AG04450 (cell line): ENCODE results near the genes SWI5, GLE1 and SPTAN1.

DNA sequence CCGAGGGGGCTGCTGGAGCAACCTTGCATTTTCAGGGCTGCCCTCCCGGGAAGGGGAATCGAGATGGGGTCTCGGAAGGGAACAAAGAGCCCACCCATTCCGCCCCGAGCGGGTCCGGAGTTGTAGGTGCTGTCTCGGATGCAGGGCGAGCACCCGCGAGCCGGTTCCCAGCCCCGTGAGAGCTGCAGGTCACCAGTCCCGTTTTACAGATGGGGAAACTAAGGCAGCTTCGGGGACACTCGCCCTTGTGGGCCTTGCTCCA, 358 bp downstream of the BBLN start:
- CAGE, long polyA plus RNA = no peak
- RRBS = 4% methylated on average over 12 of the region's 17 CpGs

DNA sequence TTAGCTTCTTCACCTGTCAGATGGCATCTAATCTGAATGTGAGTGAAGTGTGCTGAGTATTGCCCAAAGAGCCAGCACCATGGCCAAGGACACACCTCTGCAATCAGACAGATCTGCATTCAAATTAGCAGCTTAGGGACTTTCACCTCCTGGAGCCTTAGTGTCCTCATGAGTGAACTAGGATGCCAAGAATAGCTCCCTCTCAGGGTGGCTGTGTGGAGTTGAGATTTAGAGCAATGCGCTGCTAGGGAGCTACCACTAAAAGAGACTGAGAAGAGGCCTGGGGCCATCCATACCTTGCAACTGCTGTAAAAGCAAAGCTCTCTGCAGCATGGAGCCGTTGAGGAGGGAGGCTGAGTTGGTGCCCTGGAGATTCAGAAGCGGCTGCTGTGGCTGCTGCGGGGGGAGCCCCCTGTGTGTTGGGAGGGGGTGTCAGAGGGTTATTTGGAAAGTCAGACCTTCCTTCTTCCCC, 1.3 kb downstream of the CIZ1 start:
- CAGE, long polyA plus RNA = no peak
- RRBS = no CpG with 5 or more reads among the region's 4 CpGs

- CAGE, long polyA plus RNA = start-site peak on the plus strand at chr9:128276267-128276293, 62 and 101 reads in 2 replicates
- RRBS = 2% methylated on average over 13 of the region's 25 CpGs
Measured at GRCh38 chr9:128276108-128276391, at the start of gene SWI5. SWI5 (plus strand) TSS chr9:128276276.

- CAGE, long polyA plus RNA = no peak
- RRBS = no CpG with 5 or more reads among the region's 20 CpGs
Measured at GRCh38 chr9:128279117-128279965, 3.3 kb downstream of the SWI5 start.

- CAGE, long polyA plus RNA = no peak
- RRBS = no CpG with 5 or more reads among the region's 17 CpGs
Measured at GRCh38 chr9:128408796-128409296, 11.8 kb upstream of the CERCAM start.

- CAGE, long polyA plus RNA = no peak
- RRBS = no CpG with 5 or more reads among the region's 23 CpGs
Measured at GRCh38 chr9:128428559-128429513, 8.2 kb downstream of the CERCAM start.

DNA sequence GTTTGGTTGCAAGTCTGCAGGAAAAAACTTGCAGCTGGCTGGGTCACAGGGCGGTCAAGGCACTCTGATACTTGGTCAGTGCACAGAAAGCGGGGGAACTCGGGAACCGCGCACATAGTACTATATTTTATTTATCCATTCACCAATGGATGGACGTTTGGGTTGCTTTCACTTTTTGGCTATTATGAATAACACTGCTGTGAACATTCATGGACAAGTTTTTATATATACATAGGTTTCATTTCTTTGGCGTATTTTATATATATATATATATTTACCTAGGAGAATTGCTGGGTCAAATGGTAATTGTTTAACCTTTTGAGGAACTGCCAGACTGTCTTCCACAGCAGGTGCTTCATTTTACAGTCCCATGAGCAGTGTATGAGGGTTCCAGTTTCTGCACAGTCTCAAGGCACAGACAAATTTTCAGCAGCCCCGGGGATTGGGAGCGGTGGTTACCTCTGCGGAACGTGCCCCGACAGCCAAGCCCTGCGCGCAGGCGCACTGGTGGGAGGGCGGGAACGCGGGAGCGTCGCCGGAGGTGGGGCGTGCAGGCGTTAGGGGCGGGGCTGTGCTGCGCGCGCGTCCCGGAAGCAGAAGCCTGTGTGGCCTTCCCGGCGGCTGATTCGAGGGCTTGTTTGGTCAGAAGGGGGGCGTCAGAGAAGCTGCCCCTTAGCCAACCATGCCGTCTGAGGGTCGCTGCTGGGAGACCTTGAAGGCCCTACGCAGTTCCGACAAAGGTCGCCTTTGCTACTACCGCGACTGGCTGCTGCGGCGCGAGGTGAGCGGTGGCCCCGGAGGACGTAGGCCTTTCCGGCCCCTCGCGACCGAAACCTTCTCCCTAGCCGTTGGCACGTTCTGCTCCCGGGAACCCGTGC, at the start of gene GLE1:
TSS of gene GLE1 (plus strand) at position 596 of the 878 bp plus-strand sequence.
- CAGE, long polyA plus RNA = no peak
- RRBS = 2% methylated on average over 25 of the region's 54 CpGs

DNA sequence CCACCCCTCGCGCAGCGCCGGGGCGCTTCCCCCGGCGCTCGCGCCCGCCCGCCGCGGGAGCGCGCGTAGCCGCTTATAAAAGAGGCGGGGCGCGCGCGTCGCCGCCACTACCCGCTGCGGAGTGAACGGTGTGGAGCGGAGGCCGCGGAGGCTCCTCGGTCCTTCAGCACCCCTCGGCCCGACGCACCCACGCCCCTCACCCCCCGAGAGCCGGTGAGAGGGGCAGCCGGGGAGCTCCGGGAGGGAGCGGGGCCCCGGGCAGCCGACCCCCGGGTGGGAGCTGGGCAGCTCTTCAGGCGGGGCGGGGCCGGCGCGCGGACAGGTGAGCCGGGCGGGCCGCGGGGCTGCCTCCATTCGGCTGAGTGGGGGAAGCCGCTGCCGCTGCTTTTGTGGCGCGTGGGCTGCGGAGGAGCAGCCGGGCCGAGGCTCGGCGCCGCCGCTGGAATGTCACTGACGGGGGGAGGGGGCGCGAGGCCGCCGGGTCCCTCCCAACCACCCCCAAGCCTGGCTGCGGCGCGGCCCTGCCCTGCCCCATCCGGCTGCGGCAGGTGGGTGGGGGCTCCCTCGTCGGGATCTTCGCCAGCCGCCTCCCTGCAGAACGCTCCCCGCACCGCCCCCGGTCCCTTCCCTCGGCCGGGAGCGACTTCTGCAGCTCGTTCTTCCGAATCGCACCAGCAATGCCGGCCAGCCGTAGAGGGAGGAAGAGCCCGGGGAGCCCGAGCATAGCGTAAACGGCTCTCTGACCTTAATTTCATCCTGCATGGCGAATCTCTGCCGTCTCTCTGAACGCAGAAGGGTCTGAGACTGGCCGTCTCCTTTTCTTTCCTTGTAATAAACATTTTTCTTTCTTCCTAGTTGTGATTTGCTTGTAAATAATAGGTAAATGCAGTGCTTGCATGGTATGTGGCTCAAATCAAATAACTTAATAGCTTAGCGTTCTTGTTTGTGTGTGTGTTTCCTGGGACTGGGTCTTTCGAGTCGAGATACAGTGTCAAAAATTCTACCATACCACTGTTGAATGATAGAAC, at the start of gene SPTAN1:
TSS of gene SPTAN1 (plus strand) at position 104 of the 1,028 bp plus-strand sequence.
- CAGE, long polyA plus RNA = start-site peak on the plus strand centred at position 105 of the sequence, 5 bp wide, 4,261 and 2,804 reads in 2 replicates
- RRBS = 1% methylated on average over 35 of the region's 102 CpGs

- CAGE, long polyA plus RNA = start-site peak on the minus strand at chr9:128684474-128684493, 9 and 9 reads in 2 replicates
- RRBS = 4% methylated on average over 5 of the region's 19 CpGs
Measured at GRCh38 chr9:128684154-128685481, 4.4 kb upstream of the SET start.

- CAGE, long polyA plus RNA = no peak
- RRBS = no CpG with 5 or more reads among the region's 19 CpGs
Measured at GRCh38 chr9:128720274-128720732, 3.6 kb downstream of the ZDHHC12 start.

DNA sequence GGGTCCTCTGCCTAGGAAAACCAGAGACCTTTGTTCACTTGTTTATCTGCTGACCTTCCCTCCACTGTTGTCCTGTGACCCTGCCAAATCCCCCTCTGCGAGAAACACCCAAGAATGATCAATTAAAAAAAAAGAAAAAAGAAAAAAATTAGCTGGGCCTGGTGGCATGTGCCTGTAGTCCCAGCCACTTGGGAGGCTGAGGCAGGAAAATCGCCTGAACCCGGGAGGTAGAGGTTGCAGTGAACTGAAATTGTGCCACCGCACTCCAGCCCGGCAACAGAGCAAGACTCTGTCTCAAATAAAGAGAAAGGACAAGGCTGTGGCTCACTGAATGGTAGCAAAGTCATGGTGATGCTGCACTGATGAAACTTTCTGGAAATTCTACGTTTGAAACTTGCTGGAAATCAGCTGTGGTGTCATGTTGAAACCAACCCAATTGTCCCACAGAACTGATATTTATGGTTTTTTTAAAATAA, 6.0 kb upstream of the TBC1D13 start:
- CAGE, long polyA plus RNA = no peak
- RRBS = no CpG with 5 or more reads among the region's 6 CpGs

DNA sequence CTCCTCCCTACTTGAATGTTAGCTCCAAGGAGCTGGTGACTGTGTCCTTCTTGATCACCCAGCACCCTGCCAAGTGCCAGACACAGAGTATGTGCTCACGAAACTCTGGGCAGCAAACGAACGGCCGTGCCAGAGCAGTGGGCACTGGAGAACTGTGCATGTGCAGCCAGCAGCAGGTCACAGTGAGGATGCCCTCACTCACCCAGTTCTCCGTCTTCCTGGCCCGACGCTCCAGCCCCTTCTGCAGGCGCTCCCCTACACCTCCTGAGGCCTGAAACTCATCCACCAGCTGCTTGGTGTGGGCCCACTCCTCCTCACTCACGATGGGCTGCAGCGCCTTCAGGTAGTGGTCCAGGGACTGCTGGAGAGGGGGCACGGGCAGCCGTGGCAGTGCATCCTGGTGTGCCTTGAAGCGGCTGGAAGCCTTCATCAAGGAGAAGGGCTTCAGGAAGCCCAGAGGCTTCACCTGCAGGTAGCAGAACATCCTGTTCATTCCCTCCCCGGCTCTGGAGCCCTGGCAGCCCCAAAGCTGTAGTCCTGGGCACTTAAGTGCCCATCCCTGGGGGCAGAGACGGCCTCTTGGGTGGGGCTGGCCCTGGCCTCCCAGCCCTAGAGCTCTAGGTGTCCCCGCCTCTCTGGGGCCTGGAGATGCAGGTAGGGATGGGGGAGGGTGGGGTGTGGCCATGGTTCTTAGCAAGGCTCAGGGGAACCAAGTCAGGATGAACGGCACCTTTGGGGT, 2.8 kb downstream of the CRAT start:
- CAGE, long polyA plus RNA = no peak
- RRBS = no CpG with 5 or more reads among the region's 17 CpGs

GRCh38 chr9:129167827-129168532, 10.1 kb downstream of the IER5L start:
- CAGE, long polyA plus RNA = no peak
- RRBS = no CpG with 5 or more reads among the region's 12 CpGs

DNA sequence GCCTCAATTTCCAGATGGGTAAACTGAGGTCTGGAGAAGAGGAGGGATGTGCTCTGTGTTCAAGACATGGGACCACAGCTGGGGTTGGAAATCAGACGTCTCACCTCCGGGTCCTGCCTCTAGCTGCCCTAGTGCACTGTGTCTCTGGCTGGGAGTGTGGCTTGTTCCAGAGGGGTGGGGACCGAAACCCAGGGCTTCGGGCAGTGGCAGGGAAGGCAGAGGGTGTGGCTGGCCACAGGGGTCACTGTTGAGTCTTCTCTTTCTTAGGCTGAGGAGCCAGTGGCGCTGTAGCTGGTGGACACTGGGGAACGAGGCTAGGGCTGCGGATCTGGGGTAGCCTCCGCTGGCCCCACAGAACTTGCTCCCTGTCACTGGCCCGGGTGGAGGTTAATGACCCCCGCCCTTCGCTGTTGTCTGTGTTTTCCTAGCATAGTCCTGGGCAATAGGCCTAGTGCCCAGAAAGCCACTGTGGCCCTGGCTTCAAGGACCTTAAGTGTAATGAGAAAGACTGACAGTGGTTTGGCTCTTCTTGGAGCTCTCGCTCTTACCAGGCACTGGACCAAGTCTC, 4.6 kb upstream of the IER5L start:
- CAGE, long polyA plus RNA = no peak
- RRBS = no CpG with 5 or more reads among the region's 12 CpGs

GRCh38 chr9:129198171-129199332, 20.5 kb upstream of the IER5L start:
- CAGE, long polyA plus RNA = no peak
- RRBS = no CpG with 5 or more reads among the region's 40 CpGs

DNA sequence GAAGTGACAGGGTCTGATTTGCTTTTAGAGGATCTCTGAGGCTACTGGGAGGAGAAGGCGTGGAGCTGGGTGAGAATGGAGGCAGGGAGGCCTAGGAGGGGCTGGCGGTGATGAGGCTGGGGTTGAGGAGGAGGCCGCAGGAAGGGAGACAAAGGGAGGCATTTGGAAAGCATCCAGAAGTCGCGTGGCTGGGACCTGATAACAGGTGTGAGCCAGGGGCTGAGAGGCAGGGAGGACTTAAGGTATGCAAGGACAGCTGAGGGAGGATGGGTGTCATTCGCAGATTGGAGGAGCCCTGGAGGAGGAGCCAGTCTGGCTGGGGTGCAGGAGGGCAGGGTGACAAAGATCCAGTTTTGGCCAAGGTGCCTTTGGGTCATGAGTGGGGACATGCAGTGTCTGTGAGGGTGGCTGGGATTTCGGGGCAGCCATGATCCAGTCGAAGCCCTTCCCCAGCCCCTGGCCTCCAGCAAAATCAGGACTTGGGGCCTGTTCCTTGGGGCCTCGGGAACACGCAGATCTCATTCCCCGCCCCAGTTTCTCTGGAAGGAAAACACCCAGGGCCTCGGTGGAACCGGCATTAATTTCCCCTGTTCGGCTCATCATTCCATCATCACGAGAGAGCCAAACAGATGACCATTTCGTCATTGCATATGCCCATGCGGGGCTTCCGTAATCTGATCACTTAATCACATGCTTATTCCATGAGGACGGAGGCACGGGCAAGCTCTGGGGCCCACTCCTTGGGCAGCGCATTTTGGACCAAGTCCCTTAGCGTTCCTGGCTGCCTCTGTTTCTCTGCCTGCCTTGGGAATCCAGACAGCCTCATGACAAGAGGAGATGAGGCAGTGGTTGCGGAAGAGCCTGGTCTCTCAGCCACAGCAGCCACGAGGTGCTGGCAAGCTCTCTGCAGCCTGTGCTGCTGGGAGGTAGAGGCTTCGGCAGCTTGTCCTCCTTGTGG, 64.7 kb upstream of the IER5L start:
- CAGE, long polyA plus RNA = no peak
- RRBS = no CpG with 5 or more reads among the region's 25 CpGs

- CAGE, long polyA plus RNA = no peak
- RRBS = no CpG with 5 or more reads among the region's 24 CpGs
Measured at GRCh38 chr9:129253040-129253758, 75.1 kb upstream of the IER5L start.

DNA sequence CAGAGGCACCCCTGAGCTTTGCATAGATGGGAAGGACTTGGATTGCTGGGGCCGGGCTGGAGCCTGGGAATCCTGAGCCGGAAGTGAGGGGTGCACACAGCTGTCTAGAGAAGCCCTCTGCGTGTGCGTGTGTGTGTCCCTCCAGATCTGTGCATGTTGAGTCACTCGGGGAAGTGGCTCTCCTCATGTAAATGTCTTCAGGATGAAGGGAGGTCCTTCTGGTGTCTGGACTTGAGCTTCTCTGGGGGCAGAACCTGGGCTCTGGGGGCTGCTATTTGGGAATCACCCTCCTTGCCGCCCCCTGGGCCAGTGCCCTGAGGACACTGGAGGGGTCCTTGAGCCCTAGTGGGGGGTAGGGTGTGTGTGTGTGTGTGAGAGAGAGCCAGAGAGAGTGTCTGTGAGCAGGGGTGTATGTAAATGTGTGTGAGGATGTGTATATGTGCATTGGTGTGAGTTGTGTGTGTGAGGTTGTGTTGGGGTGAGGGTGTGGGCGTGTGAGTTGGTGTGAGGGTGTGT, 161.2 kb upstream of the IER5L start:
- CAGE, long polyA plus RNA = no peak
- RRBS = no CpG with 5 or more reads among the region's 7 CpGs

- CAGE, long polyA plus RNA = no peak
- RRBS = no CpG with 5 or more reads among the region's 6 CpGs
Measured at GRCh38 chr9:129344693-129345058, 166.6 kb upstream of the IER5L start.

DNA sequence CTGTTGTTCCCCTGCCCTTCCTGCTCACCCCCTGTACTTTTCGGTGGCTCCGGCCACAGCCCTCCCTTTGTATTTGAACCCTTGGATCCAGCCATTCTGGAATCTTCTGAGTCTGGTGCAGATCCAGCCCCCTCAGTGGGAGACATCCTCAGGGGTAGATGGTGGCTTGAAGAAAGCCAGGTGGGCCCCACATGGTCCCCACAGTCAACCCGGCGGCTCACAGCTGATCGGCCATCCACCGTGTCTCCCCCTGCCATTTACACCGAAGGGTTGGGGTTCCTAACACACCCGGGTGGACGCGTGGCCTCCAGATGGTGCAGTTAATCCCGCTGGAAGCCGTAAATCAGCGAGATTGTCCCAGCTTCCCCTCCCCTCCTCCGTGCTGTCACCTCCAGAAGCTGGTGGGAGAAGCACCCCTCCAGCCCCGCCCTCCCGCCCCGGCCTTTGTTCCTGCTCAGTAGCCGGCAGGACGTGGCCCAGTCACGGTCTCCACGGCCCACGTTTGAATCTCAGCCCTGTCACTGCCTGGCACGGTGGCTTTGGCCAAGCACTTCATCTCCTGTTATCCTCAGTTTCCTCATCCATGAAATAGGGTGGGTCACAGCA, 204.7 kb downstream of the C9orf50 start:
- CAGE, long polyA plus RNA = no peak
- RRBS = 47% methylated on average over 6 of the region's 23 CpGs